T-cell (primary cell): ENCODE measurements around the gene VCX.

DNA sequence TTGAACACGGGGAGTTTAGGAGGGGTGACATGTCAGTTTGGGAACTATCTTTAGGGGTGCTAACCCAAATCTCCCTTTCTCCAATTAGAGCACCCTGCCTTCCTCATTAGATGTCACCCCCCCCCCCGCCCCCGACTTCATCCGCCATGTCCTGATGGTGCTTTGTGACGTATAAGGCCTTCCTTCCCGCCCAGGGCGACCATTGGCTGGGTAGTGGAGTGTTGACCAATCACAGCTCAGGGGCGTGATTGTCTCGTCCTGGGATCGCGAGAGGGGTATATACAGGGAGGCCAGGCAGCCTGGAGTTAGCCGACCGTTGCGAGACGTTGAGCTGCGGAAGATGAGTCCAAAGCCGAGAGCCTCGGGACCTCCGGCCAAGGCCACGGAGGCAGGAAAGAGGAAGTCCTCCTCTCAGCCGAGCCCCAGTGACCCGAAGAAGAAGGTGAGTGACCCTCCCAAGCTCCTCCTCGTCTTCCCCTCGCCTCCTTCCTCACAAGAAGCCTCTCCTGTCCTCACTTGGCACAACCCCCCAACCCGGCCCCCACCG is at the start of gene VCX:
Gene VCX, plus strand, starts transcription at position 308 of the 547 bp plus-strand sequence.
- PRO-cap, 7 experiments, result no peak in any of the 7 experiments

- PRO-cap, 7 experiments, result peak in 5 of 7 experiments; most common plus-strand start chrX:9340182 (in 5)
Observed at GRCh38 chrX:9339728-9340288, 125.0 kb upstream of the TBL1X start.

DNA sequence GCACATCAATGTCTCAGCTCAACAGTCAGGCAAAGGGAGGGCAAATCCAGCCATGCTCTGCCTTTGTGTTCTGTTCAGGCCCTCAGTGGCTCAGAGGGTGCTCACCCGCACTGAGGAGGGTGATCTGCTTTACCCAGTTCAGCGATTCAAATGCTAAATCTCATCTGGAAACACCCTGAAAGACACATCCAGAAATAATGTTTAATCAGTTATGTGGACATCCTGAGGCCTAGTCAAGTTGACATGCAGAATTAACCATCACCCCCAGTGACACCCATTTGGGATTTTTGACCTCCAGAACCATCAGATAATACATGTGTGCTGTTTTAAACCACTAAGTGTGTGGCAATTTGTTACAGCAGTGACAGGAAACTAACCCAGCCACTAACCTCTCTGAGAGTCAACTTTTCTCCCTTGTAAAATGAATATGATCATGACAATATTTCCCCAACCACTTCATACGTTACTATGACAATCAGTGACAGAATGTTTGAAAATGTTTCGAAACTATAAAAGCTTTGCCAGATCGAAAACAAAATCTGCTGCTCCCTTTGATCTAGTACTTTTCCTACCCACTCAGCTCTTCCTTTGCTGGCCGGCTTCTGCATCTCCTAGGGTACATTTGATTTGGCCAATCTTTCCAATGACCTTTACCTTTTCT is 8.4 kb upstream of the TBL1X start:
- PRO-cap, 7 experiments, result peak in 7 of 7 experiments; most common plus-strand start position 540 of the sequence (in 7); most common minus-strand start position 320 of the sequence (in 3)

DNA sequence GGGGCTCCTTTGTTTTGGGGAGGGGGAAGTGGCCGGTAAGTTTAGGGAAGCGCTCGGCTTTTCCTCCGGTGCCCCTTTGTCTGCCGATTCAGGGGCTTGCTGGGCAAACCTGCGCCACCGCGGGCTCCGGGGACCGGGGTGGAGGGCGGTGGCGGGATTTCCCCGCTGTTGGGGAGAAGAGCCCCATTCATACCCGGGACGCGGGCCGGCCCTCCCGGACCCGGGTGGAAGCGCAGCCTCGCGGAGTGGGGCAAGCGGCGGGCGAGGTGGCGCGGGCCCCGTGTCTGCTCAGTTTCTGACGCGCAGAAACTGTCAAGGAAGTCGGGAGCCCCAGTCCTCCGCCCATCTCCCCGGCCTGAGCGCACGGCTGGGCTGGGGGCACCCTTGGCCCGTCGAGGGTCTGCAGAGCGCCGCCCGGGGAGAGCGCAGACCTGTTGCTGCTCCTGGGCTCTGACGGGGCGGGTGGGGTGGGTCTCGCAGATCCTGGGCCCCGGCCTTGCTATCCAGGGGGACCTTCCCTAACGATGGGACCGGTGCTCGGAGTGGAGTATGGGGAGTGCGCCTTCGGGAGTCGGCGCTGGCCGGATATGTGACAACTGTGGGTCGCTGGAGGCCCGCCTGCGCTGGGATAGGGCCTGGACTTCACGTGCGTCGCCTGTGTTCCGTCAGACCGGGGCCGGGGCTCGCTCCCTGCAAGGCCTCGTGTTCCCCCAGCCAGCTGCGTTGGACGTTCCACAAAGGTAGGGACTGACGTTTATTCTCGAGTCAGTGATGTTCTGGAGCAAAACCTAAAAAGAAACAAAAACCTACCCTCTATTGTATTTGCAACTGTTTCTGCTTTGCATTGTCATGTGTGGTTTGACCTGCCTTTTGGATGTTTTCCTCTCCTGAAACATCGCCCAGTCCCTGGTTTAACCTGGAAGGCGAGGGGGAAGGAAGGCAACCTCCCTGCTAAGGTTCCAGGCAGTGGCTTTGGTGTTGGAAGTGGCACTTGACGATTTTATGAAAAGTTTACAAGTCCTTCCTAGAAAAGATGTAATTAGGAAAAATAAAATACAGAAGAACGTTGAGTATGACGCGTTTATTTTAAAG is 1.2 kb downstream of the TBL1X start:
- PRO-cap, 7 experiments, result peak in 7 of 7 experiments; most common plus-strand start position 305 of the sequence (in 2); most common minus-strand start position 297 of the sequence (in 7)

GRCh38 chrX:9560319-9560781 is 95.5 kb downstream of the TBL1X start:
- PRO-cap, 7 experiments, result no peak in any of the 7 experiments

- PRO-cap, 7 experiments, result no peak in any of the 7 experiments
Observed at GRCh38 chrX:9878599-9879020, 88.5 kb upstream of the CLDN34 start.

- PRO-cap, 7 experiments, result no peak in any of the 7 experiments
Observed at GRCh38 chrX:9909250-9909540, 58.0 kb upstream of the CLDN34 start.

GRCh38 chrX:10098098-10098803 is 58.5 kb upstream of the CLCN4 start:
- PRO-cap, 7 experiments, result peak in 7 of 7 experiments; most common plus-strand start chrX:10098394 (in 5); most common minus-strand start chrX:10098628 (in 3)

DNA sequence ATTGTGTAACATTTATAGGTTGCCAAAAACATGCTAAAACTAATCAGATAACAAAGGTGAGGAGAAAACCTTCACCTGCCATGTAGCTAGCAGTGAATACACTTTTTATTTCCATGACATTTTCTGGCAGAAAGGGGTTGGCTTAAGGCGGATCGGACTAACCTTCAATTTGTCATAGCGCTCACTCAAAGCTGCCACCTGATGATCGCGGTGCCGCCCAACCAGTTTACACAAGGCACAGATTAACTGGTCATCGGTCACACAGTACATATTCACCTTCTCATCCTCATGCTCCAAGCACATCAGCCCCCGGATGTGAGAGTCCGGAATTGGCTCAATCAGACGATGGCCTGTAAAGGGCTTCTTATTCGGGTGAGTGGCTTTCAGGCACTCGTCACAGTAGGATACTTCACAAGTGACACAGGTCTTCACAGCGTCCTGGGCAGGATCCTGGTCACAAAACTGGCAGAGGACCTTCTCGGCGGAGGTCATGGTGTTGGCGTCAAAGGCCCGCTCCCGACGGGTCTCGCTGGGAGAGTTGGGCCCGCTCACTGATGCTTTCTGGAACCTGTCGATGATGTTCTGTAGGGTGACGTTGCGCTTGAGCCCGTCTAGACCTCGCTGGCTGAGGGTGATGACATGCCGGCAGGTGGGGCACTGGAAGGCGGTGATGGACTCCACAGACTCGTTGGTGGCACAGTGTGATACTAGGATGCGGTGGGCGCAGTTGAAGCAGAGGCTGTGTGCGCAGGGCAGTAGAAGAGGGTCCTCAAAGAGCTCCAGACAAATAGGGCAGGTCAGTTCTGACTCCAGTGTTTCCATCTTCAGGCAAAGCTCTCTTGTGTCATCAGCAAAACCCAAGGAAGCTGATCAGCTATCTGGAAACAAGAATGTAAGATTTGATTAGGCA is 53.4 kb downstream of the MID1 start:
- PRO-cap, 7 experiments, result no peak in any of the 7 experiments

GRCh38 chrX:10619141-10619496 is 1.3 kb downstream of the MID1 start:
- PRO-cap, 7 experiments, result no peak in any of the 7 experiments

DNA sequence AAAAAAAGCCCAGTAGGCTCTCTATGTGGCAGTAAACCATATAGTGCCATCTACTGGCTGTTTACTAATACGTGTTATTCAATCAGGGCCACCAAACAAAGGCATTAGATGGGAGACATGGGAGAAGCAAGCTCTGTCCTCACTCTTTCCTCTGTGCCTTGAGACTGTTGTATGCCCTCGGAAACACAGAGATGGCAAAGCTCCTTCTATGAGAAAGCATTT is 148.8 kb upstream of the MID1 start:
- PRO-cap, 7 experiments, result no peak in any of the 7 experiments

DNA sequence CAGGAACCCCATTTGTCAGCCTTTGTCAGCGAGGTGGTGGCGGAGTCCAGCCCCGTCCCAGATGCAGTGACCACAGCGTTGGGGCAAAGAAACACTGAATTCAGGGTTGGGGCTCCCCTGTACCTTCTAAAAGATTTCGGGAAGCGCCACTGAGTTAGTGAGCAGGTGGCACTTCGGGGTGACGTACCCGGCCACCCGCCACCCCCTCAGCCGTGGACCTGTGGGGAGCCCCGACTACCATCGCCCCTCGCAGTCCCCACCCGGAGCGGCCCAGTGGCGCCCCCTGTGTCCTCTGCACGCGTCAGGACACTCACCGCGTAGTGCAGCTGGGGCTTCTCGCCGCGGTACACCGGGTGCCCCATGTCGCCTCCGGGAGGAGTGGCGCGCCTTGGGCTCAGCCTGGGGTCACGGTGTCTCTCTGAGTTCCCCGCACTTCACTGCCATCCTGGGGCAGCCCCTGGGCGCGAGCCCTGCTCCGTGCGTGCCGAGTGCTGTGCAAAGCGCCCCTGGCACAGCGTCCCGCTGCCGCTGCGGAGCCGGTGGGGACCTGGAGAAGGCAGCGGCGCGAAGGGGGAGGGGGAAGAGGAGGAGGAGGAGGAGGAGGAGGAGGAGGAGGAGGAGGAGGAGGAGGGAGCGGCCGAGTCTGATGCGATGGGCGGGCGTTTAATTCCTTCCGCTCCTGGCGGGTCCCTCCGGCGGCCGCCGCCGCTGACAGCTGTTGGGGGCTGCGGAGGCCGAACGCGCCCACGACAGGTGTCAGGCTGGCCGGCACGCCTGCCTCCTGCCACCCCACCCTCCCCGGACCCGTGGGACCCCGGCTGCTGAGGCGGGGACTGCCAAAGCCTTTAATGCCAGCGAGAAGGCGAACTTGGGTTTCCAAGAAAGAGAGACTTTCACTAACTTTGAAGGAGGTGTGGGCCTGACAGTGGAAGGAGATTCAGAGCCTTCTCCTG is 134.3 kb downstream of the AMELX start:
- PRO-cap, 7 experiments, result no peak in any of the 7 experiments

- PRO-cap, 7 experiments, result peak in 3 of 7 experiments; most common plus-strand start chrX:11793054 (in 3); most common minus-strand start chrX:11792876 (in 1)
Observed at GRCh38 chrX:11792580-11793241, 34.7 kb downstream of the MSL3 start.

- PRO-cap, 7 experiments, result no peak in any of the 7 experiments
Observed at GRCh38 chrX:12843853-12844341, 23.0 kb upstream of the TLR7 start.

- PRO-cap, 7 experiments, result no peak in any of the 7 experiments
Observed at GRCh38 chrX:12954852-12955390, 20.0 kb upstream of the TMSB4X start.

DNA sequence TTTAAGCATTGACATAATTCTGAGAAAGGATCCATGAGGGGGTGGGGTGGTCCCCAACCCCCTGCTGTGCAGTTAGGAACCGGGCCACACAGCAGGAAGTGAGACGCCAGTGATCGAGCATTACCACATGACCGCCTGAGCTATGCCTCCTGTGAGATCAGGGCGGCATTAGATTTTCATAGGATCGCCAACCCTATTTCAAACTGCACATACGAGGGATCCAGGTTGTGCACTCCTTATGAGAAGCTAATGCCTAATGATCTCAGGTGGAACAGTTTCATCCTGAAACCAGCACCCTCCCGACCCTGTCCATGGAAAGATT is 7.2 kb upstream of the TMSB4X start:
- PRO-cap, 7 experiments, result no peak in any of the 7 experiments

GRCh38 chrX:12986420-12986946 is 11.6 kb downstream of the TMSB4X start:
- PRO-cap, 7 experiments, result no peak in any of the 7 experiments

DNA sequence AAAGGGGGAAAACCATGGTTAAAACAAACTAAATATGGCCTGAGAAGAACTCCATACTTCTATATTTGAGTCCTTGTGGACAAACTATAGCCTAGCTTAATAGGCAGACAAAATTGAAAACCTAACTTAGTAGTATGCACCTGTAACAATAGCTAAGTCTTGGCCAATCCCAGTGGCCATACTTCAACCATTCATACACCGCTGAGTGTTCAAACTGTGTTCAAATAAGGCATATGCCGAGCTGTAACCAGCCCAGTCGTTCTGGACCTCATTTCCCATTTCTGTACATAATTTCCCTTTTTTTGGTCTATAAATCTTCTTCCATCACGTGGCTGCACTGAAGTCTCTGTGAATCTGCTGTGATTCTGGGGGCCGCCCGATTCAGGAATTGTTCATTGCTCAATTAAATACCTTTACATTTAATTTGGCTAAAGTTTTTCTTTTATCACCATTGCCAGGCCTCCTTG is 27.8 kb downstream of the FAM9C start:
- PRO-cap, 7 experiments, result no peak in any of the 7 experiments

GRCh38 chrX:13089958-13090620 is 45.7 kb upstream of the FAM9C start:
- PRO-cap, 7 experiments, result peak in 2 of 7 experiments; most common plus-strand start chrX:13090413 (in 2); most common minus-strand start chrX:13090281 (in 1)

- PRO-cap, 7 experiments, result no peak in any of the 7 experiments
Observed at GRCh38 chrX:13303128-13303754, 16.6 kb downstream of the ATXN3L start.